Jurkat, Clone E6-1 (cell line): ENCODE measurements around the genes TEAD4, FGF6 and AKAP3.

DNA sequence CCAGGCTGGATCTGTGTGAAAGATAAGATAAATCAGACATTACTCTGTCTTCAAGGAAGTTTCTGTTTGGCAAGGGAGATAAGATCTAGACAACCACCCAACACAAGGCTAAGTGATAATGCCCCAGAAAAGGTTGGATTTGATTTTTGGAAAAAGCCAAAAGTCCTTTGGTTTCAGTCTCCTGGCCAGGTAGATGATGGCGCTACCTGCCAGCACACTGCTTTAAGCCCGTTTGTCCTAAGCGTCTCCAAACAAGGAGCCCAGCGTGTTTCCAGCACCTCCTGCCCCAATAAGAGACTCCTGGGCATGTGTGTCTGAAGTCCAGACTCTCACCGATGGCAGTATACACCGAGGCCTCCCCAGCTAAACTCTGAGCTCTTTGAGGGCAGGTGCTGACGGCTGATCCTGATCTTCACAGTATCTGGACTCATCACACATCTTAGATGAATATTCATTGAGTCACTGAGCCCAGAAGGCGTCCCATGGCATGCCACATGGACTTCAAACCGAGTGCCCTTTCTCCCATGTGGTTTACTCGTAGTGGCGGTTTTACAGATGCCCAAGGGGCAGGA, 896 bp upstream of the TEAD4 start:
- RRBS = no CpG with 5 or more reads among the region's 11 CpGs

- RRBS = 5% methylated on average over 40 of the region's 83 CpGs
These were observed at the start of gene TEAD4 for GRCh38 chr12:2958787-2959483. TEAD4 (plus strand) TSS chr12:2959397.

DNA sequence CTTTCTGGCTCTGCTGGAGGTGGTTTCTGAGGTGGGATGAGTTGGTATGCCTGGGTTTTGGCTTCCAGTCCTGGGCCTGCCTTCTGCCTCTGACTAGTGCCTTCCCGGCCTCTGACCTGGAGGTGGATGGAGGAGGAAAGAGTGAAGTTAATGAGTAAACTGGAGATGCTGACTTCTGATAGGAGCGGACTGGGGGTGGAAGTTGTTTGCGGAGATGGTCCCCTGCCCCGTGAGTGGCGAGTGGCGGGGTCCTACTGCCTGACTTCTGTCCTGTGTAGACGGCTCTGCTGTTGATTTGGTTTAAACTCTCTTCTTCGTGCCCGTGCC, 8.5 kb downstream of the TSPAN9 start:
- RRBS = no CpG with 5 or more reads among the region's 9 CpGs

DNA sequence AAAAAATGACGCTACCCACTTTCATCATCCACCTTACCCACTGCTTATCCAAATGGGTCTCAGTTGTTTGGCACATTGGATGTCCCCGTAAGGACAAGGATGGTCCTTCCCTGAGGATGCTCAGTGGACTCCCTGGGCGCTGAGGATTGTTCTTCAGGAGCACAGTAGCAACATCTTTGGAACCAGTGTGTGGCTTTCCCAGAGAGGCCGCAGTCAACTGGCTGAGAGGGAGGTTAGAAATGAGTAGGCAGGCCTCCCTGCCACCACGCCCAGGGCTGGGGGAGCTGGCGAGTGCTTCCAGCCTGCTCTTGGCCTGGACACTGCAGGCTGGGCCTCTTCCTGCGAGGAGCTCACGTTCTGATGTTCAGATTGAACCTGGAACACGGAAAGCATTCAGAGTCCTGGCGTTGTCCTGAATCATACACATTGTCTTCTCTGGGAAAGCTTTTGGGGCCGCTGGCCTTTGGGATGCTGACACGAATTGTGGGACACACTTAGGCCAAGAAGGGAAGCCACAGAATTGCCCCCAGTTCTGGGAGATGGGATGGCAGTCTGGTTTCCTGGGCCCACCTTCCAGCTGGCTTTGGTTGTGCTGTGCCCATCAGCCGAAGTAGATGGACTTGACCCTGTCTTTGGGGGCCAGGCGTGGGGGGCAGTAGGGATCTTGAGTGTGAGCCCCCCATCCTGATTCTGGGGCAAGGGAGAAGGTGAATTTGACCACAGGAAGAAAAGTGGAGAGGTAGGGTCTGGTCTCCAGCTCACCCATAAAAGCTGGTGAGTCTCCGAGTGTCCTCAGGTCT, 15.7 kb downstream of the TSPAN9 start:
- RRBS = no CpG with 5 or more reads among the region's 15 CpGs

DNA sequence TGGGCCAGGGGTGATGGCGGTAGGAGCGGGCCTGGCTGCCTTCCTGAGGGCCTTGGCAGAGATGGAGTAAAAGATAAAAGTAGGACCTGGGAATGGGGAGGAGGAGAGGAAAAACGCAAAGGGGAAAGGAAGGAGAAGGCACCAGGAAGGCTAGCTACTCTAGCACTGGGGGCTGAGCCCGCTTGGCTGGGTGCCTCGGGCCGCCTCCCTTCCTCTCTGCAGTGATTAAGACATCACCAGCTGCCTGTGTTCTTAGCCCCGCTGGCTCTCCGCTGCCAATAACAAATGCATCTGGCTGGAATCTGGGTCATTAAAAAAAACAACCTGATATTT, 141.3 kb downstream of the TSPAN9 start:
- RRBS = no CpG with 5 or more reads among the region's 8 CpGs

DNA sequence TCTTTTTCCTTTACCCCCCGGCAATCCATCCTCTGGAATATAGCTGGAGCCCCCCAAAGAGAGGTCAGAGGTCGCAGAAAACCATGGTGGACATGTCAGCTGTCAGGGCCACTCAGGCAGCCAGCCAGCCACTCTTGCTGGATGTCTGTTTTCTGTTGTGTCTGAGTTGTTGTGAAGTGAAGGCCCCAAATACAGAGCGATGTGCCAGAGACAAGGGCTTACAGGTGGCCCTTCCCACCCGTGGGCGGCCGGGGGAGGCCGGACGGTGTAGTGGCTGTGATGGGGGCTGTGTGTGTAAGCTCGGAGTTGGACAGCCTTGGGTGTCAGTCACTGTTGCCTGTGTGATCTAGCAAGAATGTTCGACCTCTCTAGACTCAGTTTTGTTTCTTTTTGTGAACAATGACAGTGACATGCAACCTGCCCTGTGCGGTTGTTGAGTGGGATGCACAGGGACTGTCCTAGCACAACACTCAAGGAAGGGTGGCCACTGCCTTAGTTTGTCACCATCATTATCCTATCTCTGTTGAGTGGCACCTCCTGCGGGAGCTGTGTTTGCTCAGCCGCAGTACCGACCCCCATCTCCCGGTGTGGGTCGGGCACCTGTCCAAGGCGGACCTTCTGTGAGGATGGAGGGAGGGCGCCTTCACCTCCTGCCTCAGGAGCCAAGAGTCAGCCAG, 141.8 kb downstream of the TSPAN9 start:
- RRBS = no CpG with 5 or more reads among the region's 18 CpGs

DNA sequence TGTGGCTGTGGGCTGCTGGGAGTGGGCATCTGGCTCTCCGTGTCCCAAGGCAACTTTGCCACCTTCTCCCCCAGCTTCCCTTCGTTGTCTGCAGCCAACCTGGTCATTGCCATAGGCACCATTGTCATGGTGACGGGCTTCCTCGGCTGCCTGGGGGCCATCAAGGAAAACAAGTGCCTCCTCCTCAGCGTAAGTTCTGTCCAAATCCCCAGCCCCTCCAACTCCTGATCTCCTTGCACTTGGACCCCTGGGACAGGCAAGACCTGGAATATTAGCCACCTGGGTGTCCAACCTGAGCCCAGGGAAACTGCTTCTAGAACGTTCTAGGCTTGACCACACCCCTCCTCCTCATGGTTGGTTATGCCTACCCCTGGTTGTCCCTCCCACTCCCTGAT, 201.2 kb downstream of the TSPAN9 start:
- RRBS = no CpG with 5 or more reads among the region's 6 CpGs

DNA sequence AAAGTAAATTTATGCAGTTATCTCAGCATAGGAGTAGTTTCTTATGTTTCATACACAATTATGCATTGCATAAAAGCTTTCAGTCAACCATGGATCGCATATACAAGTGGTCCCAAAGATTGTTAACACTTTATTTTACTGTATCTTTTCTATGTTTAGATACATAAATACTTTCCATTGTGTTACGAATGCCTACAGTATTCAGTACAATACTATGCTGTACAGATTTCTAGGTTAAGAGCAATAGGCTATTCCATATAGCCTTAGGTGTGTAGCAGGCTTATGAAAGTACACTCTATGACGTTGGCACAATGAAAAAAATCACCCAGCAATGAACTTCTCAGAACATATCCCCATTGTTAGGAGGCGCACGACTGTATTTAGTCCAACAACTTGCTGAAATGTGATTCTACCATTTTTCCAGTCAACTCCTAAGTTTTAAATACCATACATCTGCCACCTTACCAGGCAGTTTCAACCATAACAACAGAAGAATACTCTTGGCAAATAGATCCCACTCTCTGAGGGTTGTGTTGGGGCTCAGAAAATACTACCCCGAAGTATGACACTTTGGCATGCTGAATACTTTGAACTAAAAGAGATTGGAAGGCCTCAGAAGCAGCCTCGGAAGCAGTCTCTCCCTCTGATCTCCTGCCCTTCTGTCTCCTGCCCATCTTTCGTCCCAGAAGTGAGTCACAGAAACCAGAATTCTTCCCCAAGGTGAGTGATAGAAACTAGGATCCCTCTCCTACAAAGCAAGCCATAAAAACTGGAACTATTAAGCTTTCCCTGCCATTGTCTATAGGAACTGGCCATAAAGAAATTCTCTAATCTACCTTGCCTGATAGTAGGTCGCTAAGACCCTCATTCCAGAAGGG, 1.7 kb downstream of the PARP11 start:
- RRBS = no CpG with 5 or more reads among the region's 9 CpGs

- RRBS = no CpG with 5 or more reads among the region's 7 CpGs
These were observed 32.5 kb upstream of the PARP11 start for GRCh38 chr12:3905733-3906130.

- RRBS = no CpG with 5 or more reads among the region's 20 CpGs
These were observed 78.4 kb upstream of the PARP11 start for GRCh38 chr12:3951456-3952053.

DNA sequence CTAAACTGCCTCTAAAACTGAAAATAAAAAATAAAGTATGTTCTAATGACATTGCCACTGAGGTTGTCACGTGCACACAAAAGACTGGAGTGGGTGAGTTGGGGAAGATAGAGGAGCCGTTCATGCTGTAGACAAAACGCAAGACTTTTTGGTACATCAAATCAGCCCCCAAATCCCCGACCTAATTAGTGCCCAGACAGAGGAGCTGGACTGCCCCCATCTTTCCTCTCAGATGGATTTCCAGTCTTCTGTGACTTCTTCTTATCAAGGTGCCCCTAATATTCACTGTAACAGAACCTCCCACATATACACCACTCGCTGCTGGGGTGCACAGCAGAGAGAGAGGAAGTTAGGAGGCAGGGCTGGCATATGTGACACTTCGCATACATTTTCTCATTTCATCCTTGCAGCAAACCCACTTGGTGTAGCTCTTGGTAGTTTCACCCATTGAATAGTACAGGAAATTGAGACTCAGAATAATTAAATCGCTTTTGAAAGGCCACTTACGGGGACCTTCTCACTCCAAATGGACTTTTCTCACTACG, 56.6 kb upstream of the CCND2 start:
- RRBS = no CpG with 5 or more reads among the region's 9 CpGs

GRCh38 chr12:4287778-4288213, 14.2 kb downstream of the CCND2 start:
- RRBS = no CpG with 5 or more reads among the region's 7 CpGs

GRCh38 chr12:4288432-4289891, 15.4 kb downstream of the CCND2 start:
- RRBS = no CpG with 5 or more reads among the region's 41 CpGs

- RRBS = 20% methylated on average over 2 of the region's 22 CpGs
These were observed 4.1 kb downstream of the FGF6 start for GRCh38 chr12:4441176-4442286.

GRCh38 chr12:4445432-4446206, at the start of gene FGF6:
FGF6 (minus strand) TSS chr12:4445815.
- RRBS = 59% methylated on average over 2 of the region's 26 CpGs

DNA sequence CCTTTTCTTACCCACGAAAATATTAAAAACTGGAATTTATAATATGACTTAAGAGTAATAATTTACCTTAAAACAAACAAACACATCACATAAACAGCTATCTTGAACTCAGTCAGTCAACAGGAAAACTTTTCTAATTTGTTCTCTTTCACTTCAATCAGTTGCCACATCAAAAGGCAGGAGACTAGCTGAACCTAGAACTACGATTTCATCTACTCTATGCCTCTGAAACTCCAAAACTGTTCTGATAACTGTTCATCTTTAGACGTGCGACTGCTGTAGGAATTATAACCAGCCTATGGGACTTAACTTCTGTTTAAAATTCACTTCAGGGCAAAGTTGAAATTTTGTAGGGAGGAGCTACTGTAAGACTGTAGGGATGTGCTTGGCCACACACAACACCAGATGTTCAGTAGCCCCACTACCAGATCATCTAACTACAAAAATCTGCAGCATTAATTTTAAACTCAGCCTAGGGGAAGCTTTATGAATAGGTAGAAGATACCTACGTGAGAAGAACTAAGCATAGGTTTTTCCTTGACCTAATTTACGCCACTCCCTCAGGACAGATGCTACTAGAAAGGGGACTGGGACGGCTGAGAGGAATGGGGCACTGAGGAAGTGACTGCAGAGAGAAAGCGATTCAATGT, 7.2 kb downstream of the C12orf4 start:
- RRBS = no CpG with 5 or more reads among the region's 8 CpGs

DNA sequence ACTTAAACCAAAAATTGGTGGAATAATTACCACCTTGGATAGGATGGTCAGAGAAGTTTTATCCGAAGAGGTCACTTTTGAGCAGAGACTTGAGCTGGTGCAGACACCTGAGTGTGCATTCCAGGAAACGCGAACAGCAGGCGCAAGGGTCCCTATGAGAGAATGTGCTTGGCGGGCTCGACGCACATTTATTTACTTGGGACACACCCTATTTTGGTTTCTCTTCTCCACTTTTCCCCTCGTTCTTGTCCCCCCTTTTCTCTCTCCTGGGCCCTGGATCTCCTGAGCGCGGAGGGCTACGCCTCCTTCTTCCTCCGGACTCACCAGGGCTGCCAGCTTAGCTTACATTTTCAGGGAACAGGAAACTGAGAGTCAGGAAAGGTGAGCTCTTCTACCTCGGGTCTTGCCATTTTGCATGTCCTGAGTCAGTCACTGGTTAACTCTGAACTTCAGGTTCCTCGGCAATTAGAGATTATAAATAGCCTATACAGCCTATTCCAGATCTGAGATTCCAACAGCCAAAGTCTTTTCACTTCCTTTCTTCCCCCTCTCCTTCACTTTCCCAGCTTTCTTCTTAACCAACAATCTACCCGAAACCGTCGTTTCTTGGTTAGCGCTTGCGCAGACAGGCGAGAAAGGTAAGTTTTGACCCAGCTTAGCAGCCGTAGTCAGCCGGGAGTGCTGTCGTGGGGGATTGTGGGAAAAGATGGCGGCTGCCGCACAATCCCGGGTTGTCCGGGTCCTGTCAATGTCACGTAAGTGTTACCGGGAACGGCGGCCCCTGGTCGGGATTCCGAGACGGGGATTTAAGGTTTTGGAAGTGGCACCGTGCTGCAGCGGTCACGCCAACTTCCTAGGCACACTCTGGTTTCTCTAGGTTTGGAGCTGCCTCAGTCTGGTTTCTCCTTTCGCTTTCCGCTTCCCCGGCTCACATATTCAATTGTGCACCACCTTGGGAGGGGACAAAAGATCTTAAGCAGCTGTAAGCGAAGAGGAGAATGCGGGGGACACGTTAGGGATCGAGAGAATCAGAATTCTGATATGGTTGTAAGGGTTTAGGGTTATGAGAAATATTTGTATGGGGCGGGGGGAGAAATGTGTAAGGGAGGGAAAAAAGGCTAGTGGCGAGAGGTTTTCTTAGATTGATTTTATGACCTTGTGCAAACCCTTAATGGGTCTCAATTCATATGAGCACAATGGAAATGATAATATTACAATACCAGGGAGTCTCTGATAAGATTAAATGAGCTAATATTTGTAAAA, at the start of gene AKAP3:
Gene AKAP3 (minus strand): TSS at position 631 of the 1,263 bp plus-strand sequence.
- RRBS = 3% methylated on average over 5 of the region's 46 CpGs

GRCh38 chr12:4673044-4674002, 24.4 kb downstream of the NDUFA9 start:
- RRBS = no CpG with 5 or more reads among the region's 8 CpGs

GRCh38 chr12:4701245-4701924, 18.8 kb upstream of the GALNT8 start:
- RRBS = no CpG with 5 or more reads among the region's 8 CpGs

GRCh38 chr12:4719036-4719461, 1.2 kb upstream of the GALNT8 start:
- RRBS = no CpG with 5 or more reads among the region's 7 CpGs